BJ (cell line): ENCODE measurements around the genes PITX3, TRIM8 and ARL3.

- CAGE, long polyA plus RNA, result no peak
- RRBS, result no CpG with 5 or more reads among the region's 11 CpGs
These were observed 14.4 kb downstream of the OGA start for GRCh38 chr10:101803776-101804280.

DNA sequence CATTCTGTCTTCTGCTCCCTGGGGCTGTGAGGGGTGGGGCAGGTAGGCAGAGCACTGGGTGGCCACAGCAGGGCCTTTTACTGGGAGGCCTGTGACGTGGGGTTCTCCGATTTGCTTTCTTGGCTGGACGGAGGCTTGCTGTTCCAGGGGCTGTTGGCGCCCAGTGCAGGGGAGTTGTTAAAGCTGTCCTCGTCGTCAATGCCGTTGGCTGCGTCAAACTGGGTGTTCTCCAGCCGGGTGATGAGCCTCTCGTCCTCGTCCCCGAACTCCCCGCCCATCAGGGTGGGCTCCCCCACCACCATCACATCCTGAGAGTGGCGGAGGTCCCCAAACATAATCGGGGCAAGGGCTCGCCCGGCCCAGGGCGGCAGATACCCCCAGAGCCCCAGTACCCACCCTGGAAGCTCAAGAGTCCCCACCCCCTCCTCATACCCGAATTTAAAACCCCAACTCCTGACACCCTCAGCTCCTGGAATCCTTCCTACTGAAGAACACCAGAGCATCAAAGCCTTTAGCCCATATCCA lies 12.1 kb downstream of the LDB1 start:
- CAGE, long polyA plus RNA, result no peak
- RRBS, result no CpG with 5 or more reads among the region's 19 CpGs

GRCh38 chr10:102113701-102114229 lies 6.4 kb downstream of the LDB1 start:
- CAGE, long polyA plus RNA, result no peak
- RRBS, result 0% methylated on average over 1 of the region's 3 CpGs

DNA sequence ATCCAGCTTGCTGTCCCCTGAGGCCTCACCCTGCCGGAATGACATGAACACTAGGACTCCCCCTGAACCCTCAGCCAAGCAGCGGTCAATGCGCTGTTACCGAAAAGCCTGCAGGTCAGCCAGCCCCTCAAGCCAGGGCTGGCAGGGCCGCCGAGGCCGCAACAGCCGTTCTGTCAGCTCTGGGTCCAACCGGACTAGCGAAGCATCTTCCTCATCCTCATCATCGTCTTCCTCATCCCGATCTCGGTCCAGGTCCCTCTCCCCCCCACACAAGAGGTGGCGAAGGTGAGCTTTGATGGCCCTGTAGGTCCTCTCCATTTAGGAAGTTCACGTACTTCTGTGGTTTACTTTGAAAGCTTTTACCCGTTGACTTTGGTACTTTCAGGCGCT lies 5.1 kb upstream of the NOLC1 start:
- CAGE, long polyA plus RNA, result no peak
- RRBS, result 71% methylated on average over 1 of the region's 17 CpGs

DNA sequence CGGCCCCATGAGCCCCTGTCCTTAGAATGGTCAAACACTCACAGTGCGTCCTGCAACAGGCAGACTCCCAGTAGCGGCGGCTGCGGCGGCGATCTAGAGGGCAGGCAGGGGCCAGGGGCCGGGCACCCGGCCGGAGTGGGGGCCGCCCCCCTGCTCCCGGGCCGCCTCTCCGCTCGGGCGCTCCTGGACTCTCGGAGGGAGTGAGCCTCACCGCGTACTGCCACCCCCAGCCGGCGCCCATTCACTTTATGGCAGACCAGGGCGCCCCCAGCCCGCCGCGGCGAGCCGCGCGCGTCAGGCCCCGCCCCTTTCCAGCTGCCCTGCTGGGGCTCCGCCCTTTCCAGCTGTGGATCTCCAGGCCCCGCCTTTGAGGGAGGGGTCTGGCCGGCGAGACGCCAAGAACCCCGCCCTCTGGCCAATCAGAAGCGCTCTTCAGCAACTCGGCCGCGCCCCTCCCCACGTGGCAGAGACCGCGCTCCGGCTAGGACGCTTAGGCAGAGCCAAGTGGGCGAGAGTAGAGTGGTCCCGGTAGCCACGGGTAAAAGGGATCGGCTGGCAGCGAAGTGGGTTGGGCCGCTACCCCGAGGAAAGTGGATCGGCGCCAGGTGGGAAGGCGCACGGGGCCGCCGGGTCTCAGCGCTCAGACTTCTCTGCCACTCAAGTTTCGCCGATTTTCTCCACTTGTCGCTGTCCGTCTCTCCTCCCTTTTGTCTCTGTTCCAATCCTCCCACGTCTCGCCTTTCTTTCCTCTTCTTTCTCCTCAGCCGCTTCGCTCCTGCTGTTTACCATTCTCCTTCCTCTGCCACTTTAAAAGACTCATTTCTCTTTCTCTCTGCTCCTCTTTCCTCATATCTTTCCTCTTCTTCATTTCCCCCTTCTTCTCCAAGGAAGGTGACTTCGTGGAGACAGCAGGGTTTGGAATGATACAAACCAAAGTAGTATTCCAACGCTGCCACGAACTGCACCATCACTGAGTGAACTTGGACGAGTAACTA lies at the start of gene PITX3:
Gene PITX3 (minus strand): TSS at position 222 of the 995 bp plus-strand sequence.
- CAGE, long polyA plus RNA, result no peak
- RRBS, result 2% methylated on average over 28 of the region's 72 CpGs

DNA sequence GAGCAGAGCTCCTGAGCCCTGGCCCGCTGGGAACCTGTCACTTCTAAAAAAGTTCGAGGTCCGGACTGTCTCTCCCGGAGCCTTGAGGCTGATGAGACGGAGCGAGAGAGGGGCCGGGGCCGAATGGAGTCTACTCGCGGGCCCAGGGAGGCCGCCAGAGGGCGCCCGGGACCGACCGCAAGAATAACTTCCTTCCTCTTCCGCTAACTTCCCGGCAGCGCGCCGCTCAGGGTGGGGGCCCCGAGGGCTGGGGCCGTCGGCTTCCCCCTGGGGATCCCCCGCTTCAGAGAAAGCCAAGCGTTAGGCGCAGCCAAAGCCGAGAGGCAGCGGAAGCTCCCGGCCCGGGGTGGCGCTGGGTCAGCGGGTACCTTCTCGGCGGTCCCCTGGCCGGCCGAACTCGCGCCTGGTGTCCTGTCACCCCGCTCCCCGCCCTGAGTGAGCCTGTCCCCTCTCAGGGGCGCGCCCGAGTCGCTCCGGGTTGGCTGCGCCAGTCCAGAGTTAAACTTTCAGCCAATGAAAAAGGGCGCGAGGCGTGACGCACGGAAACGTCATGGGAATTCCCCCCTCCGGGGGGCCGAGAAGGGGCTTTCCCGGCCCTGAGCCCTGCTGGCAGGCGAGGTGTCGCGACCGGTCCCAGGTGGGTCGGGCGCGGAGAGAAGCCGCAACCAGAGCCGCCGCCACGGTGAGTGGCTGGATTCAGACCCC lies 1.4 kb upstream of the NFKB2 start:
- CAGE, long polyA plus RNA, result no peak
- RRBS, result 1% methylated on average over 37 of the region's 66 CpGs

- CAGE, long polyA plus RNA, result no peak
- RRBS, result no CpG with 5 or more reads among the region's 19 CpGs
These were observed 5.0 kb downstream of the NFKB2 start for GRCh38 chr10:102400386-102401033.

DNA sequence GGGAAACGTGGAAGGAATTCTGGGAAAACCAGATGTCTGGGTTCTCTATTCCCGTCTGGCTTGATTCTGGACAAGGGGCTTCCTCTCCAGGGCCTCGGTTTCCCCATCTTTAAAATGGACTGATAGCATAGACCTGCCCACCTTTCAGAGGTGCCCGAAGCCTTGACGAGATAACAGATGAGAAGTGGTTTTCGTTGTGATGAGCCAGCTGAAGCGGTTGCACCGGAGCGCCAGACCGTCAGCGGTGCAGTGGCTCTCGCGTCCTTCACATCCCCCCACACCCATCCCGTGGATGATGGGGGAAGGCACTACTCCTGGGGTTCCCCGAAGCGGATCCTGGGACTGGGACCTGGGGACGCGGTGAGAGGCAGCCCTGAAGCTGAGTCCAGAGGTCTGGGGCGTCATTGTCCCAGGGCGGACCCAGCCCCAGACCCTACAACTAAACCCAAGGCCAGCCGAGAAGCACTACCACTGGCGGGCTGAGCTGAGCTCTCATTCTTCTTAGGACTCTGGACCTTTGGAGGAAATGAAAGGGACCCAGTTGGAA lies 623 bp upstream of the FBXL15 start:
- CAGE, long polyA plus RNA, result no peak
- RRBS, result no CpG with 5 or more reads among the region's 22 CpGs

GRCh38 chr10:102473305-102473888 lies 12.2 kb downstream of the MFSD13A start:
- CAGE, long polyA plus RNA, result no peak
- RRBS, result 92% methylated on average over 6 of the region's 19 CpGs

DNA sequence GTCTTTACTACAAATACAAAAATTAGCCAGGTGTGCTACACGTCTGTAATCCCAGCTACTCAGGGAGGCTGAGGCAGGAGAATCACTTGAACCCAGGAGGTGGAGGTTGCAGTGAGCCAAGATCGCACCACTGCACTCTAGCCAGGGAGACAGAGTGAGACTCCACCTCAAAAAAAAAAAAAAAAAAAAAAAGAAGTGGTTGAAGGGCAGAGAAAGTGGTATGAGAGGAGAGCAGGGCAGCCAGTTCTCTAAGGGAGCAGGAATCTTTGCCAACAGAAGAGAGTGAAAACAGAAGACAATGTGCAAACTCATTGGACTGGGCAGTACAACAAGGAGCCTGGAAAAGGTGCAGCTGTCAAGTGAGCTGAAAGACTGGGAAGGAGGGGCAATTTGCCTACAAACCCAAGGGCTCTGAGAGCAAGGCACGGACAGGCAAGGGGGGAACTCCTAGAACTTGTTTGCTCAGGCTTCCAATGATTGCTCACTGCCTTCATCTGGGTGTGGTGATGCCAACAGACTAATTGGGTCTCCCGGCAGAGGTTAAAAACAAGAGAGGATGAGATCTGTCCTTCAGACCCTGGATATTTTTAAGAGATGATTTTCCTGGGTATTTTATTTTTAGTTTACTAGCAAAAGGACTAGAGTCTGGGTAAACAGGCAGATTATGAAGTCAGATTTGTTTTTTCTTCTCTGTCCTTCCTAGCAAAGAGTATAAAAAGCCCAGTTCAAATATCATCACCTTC lies 9.5 kb downstream of the ACTR1A start:
- CAGE, long polyA plus RNA, result no peak
- RRBS, result no CpG with 5 or more reads among the region's 4 CpGs

GRCh38 chr10:102612897-102613397 lies 31.3 kb upstream of the TRIM8 start:
- CAGE, long polyA plus RNA, result no peak
- RRBS, result no CpG with 5 or more reads among the region's 11 CpGs

- CAGE, long polyA plus RNA, result no peak
- RRBS, result 1% methylated on average over 29 of the region's 41 CpGs
These were observed 2.0 kb upstream of the TRIM8 start for GRCh38 chr10:102642241-102642633.

- CAGE, long polyA plus RNA, result start-site peak on the plus strand at chr10:102643646-102643667, 63 and 30 reads in 2 replicates
- RRBS, result 1% methylated on average over 28 of the region's 41 CpGs
These were observed 702 bp upstream of the TRIM8 start for GRCh38 chr10:102643569-102643984.

GRCh38 chr10:102643985-102644795 lies at the start of gene TRIM8:
TSS of gene TRIM8 (plus strand) at chr10:102644479.
- CAGE, long polyA plus RNA, result no peak
- RRBS, result 2% methylated on average over 51 of the region's 102 CpGs

DNA sequence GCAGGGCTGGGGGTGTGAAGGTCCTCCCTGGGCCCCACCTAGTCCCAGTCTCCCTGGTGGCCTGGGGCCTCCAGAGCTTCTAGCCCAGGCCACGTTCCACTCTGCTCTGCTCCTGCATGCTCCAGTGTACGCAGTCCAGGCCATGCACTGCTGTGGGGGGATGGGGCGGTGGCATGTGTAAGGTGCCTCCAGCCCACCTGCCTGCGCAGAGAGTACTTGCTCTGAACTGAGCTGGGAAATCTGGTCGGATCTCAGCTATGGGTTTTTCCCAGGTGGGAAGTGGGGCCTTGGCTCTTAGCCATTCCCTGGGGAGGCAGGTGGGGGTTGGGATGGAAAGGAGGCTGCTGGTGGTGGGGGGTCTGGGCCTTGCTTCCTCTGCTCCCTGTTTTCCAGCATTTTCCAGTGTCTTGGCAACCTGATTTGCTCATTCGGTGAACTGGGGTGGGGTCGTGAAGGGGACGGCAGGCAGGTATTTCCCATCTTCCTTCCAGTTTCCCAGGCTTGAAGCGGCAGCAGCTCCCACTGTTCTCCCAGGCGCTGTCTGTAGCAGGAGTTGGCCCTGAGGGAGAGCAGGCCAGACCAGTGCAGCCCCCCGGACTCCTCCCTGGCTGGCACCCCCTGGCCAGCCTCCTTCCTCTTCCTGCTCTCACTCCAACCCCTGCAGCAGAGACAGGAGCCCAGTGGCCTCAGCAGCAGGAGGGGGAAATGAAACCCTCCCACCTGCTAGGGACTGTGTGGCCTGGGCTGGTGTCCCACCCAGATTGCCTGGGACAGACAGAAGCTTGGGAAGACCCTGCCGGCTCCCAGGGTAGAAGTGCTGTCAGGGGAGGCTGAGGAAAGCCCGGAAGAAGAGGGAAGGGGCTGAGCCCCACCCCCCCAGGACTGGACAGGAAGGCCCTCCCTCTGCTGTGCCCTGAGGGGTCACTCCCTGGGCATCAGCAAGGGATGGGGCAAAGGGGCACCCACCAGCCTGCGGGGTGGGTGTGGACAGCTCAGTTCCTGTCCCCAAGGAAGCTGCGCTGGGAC lies 6.5 kb downstream of the TRIM8 start:
- CAGE, long polyA plus RNA, result no peak
- RRBS, result no CpG with 5 or more reads among the region's 15 CpGs

GRCh38 chr10:102665765-102666261 lies 21.5 kb downstream of the TRIM8 start:
- CAGE, long polyA plus RNA, result no peak
- RRBS, result no CpG with 5 or more reads among the region's 9 CpGs

DNA sequence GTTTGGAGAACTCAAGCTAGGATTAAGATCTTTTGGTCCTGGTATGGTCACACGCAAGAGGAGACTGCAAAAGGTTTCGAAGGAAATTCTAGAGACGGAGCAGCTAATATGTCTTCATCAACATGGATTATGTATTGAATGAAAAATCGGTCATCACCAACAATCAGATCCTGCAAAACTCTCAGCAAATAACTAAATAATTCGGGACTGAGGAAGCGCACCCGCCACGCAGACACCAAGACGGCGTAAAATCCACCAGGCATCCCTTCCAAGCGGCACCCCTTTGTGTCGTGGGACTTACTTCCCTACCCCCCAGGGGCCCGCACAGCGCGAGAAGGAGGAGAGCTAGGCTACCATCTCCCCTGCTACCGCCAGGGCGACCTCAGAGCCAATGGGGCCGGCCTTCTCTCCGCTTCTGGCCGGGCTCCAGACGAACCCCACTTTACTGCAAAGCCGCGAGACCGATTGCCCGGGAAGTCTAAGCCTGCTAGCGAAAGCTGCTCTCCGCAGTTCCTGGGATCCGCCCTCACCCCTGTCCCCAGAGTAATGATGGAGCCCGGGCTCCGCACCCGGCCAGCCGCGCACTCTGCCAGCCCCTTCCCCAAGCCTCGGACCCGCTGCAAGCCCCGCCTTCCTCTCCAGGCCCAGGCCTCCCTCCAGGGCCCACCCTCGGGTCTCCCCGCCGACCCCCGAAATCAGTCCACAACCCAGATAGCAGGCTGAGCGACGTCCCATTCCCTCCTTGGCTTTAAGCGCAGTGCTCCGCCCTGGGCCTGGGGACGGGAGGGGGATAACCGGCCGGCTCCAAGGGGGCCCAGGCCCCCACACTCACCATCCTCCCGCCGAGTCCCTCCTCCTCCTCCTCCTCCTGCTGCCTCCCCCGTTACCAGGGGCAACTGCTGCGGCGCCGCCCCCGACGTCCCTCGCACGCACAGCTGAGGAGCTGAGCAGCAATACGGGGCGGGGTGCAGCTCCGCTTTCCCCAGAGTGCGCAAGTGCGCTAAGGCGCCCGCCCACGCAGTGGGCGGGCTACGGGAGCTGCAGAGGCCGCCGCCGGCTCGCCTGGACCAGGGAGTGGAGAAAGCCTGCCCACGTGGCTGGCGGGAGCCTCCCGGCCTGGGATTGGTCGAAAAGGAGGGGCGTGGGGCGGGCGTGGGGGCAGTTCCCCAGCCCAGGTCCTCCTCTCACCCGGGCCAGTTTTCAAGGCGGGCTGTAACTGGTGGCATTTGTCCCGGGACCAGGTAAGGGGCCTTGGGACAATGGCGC lies at the start of gene ARL3:
Gene ARL3 (minus strand): TSS at position 957 of the 1,266 bp plus-strand sequence.
- CAGE, long polyA plus RNA, result start-site peak on the minus strand centred at position 903 of the sequence, 119 bp wide, 1,280 and 745 reads in 2 replicates
- RRBS, result under 1% methylated on average over 16 of the region's 82 CpGs

DNA sequence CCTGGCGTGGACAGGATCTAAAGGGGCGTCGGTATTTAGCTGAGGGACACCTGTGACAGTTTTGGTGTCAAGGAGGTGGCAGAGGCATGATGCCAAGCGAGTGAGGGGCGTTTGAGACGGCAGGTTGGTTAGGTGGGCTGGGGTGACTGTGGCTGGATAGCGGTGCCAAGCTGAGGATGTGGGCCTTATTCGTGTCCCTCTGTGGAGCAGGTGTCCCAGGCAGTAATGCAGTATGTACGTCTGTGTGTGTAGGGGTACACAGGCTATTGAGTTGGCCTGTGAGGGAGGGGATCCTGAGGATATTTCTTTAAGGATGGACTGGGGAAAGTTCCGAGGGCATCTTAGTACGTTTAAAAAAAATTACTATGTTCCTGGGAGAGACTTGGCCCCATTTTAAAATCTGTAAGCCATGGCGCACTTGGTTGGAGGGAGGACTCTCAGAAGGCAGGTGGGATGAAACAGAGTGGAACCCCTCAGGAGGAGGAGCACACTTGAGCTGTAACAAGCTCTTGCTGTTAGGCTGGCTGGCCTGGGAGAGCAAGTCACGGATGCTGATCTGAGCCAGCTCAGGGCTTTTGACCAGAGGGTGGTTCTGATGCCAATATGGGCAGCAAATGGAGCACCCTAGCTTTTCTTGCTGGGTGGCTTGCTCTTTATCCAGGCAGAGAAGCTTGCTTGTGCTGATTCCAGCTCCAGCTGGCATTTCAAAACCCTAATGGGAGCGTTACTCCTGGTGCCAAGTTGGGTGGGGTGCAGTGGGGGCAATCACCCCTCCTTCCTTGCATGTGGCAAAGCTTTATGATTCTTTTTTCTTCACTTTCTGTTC lies 727 bp downstream of the WBP1L start:
- CAGE, long polyA plus RNA, result no peak
- RRBS, result no CpG with 5 or more reads among the region's 14 CpGs

- CAGE, long polyA plus RNA, result no peak
- RRBS, result no CpG with 5 or more reads among the region's 19 CpGs
These were observed 21.2 kb downstream of the CYP17A1 start for GRCh38 chr10:102815728-102816777.

- CAGE, long polyA plus RNA, result no peak
- RRBS, result no CpG with 5 or more reads among the region's 5 CpGs
These were observed 102.6 kb downstream of the NT5C2 start for GRCh38 chr10:103090399-103090992.